ENCODE results near the genes PTER, CUBN and STAM.

GRCh38 chr10:15851528-15852258 lies 8.6 kb downstream of the MINDY3 start:
- PRO-cap, 3 experiments, result no peak in any of the 3 experiments

DNA sequence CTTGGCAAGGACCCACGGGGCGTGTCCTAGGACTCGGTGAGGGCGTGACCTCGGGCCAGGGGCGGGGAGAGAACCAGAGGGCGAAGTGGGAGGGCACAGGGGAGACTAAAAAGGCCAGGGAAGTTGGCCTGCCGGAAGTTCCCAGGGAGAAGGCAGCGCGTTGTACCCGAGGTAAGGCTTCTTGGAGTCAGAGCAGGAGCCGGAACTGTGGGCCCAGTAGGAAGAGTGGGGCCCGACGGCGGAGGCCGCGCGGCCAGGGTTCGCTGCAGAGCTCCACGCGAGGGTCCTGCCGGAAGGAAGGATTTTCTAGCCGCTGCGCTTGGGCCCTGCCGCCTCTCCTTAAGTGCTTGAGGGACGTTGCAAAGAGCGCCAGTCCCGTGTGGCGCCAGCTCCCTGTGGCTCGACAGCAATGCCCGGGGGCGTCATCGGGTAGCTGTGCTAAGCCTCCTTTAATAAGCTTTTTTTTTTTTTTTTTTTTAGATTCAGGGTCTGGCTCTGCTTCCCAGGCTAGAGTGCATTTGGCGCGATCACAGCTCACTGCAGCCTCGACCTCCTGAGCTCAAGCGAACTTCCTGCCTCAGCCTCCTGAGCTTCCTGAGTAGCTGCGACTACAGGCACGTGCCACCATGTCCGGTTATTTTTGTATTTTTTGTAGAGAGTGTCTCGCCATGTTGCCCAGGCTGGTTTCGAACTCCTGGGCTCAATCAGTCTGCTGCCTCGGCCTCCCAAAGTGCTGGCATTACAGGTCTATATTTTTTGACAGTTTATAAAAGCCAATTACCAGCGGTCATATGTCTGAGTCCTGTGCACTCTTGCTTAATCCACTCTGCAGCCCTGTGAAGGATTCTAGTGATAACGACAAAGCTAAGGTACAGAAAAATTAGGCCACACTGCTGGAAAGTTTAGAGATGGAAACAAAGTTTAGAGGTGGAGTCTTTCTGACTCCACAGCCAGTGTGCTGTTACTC lies at the start of gene PTER:
TSS of gene PTER (plus strand) at position 134 of the 967 bp plus-strand sequence.
- PRO-cap, 3 experiments, result peak in 3 of 3 experiments; most common plus-strand start position 134 of the sequence (in 3); most common minus-strand start position 571 of the sequence (in 1)

GRCh38 chr10:16787271-16788042 lies 29.8 kb downstream of the RSU1 start:
- PRO-cap, 3 experiments, result no peak in any of the 3 experiments

- PRO-cap, 3 experiments, result no peak in any of the 3 experiments
These were observed 74.7 kb upstream of the RSU1 start for GRCh38 chr10:16891796-16892403.

DNA sequence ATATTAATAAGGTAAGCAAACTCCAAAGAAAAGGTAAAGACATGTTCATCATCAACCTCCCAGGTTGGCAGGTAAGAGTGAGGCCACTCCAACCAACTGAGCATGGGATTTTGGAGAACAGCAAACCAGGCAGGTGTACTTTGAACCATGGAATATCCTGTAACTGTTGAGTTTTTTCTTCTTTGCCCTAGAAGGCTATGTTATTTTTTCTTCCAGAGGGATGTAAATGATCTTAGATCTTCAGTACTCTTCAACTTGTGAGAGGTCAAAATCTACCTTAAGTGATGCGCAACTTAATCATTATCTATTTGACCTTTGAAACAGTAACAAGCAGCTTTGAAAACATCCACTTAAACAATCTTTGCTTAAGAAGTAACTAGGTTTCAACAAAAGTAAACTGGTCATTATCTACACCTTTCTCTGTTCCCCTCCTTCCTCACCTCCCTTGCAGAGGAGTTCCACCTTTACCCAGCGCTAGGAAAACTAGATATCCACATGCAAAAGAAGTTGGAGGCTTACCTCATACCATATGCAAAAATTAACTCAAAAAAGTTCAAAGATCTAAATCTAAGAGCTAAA lies at the start of gene CUBN:
TSS of gene CUBN (minus strand) at position 98 of the 579 bp plus-strand sequence.
- PRO-cap, 3 experiments, result no peak in any of the 3 experiments

DNA sequence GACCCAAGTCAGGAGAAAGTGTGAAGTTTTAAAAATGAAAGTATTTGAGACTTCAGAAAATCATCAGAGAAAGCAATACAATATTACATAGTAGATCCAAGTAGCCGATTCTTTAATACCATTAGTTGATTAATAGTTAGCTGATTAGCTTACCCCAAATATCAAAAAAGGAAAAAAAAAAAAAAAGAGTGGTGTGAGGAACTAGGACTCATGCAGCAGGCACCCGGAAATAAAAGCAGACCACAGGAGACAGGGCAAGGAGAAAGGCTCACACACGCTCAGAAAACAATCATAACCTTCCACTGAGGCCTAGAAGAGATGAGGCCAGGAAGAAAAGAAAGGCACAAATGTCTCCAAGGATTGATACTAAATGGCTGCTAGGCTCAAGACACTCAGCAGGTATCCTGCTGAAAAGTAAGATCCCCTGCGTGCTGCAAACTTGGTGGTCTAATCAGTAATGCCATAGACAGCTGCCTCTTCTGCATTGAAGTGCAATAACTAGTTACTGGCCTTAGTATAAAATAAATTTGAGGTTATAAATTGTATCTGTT lies 25.9 kb downstream of the TRDMT1 start:
- PRO-cap, 3 experiments, result peak in 2 of 3 experiments; most common plus-strand start position 238 of the sequence (in 2); most common minus-strand start position 235 of the sequence (in 1)

DNA sequence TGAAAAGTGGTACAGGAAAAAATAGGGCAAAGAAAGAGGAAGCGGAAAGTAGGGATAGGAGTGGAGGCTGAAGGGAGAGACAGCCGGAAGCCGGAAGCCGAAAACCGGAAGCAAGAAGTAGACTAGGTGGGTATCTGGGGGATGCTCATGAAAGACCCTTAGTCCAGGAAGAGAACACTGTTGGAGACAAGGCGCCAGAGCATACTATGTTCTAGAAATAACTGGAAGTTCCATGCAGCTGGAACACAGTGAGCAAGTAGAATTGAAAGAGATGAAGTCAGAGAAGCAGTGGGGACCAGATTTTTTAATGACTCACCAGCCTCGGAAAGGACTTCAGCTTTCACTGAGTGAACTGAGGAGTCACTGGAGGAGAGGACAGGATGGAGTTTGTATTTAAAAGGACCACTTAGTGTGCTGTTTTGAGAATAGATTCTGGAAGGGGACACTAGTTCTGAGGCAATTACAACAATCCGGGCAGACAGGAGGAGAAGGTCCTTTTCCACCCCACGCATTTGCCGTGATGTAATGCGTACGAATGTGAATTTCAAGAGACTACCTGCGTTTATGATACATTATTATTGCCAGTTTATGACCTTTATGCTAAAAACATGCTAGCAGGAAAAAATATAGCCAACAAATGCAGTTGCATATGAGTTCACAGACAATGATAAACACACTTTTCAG lies 22.3 kb downstream of the ST8SIA6 start:
- PRO-cap, 3 experiments, result no peak in any of the 3 experiments

GRCh38 chr10:17449886-17450381 lies 4.5 kb downstream of the ST8SIA6 start:
- PRO-cap, 3 experiments, result peak in 1 of 3 experiments; most common plus-strand start chr10:17450199 (in 1)

DNA sequence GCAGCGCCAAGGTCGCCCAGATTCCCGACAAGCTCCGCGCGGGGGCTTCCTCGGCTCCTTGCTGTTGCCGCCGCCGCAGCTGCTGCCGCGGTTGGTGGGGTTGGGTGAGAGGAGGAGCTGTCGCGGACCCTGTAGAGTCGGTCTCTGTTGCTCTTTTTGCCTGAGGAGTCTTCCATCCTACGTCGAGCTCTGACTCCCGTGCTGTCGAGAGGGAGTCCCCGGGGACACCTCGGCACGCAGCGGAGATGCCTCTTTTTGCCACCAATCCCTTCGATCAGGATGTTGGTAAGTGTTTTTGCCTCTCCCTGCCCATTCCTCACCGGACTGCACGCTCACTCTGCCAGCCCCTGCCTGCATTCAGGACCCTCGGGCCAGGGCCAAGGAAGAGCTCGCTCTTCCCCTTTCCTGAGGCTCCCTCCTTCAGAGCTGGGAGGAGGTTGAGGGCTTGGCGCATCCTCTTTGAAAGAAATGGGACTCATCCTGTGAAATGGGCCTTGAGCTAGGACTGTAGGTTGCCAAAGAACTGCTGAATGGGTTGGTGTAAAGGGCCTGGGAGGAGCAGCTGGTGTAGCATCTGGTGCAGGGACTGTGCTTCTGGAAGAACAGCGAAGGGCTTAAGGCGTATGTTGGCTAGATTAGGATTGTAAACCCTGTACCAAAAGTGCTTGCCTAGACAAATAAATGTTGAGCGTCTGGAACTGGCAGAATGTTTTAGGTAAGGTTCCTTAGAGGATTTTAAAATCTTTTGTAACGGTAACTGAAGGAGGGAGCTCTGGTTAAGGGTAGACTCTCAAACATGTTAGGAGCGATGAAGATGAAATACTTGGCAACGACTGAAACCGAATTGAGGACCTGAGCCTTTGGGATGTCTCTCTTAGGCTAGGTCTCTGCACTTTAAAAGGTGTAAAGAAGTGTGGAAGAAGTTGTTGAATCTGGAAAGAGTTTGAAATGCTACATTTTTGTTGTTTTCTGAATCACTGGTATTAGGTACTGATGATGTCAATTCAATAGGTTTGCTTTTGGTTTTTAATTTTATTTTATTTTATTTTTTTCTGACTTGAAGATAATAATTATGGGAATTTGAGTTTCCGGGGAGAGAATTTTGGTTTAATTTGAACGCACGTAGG lies at the start of gene STAM:
TSS of gene STAM (plus strand) at position 57 of the 1,127 bp plus-strand sequence.
- PRO-cap, 3 experiments, result peak in 3 of 3 experiments; most common plus-strand start position 90 of the sequence (in 3)

DNA sequence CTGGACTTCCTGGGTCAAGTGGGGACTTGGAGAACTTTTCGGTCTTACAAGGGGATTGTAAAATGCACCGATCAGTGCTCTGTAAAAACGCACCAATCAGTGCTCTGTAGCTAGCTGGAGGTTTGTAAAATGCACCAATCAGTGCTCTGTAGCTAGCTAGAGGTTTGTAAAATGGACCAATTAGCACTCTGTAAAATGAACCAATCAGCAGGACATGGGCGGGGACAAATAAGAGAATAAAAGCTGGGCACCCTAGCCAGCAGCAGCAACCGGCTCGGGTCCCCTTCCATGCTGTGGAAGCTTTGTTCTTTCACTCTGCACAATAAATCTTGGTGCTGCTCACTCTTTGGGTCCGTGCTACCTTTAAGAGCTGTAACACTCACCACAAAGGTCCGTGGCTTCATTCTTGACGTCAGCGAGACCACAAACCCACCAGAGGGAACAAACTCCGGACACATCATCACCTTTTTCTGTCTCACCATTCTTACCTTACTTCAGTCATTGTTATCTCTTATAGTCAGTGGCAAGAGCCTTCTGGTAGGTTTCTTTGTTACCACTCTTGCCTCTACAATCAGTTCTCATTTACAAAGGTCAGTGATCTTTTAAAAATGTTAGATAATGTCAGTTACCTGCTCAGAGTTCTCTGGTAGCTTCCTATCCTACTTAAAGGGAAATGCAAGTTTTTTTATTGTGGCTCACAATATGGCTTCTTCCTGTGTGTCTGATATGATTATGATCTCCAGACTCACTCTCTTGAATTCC lies 4.4 kb downstream of the STAM start:
- PRO-cap, 3 experiments, result peak in 1 of 3 experiments; most common plus-strand start position 265 of the sequence (in 1)

- PRO-cap, 3 experiments, result no peak in any of the 3 experiments
These were observed 16.9 kb upstream of the TMEM236 start for GRCh38 chr10:17735036-17735592.

GRCh38 chr10:17752908-17753411 lies 959 bp downstream of the TMEM236 start:
- PRO-cap, 3 experiments, result no peak in any of the 3 experiments

- PRO-cap, 3 experiments, result no peak in any of the 3 experiments
These were observed 6.2 kb downstream of the TMEM236 start for GRCh38 chr10:17758080-17758683.

DNA sequence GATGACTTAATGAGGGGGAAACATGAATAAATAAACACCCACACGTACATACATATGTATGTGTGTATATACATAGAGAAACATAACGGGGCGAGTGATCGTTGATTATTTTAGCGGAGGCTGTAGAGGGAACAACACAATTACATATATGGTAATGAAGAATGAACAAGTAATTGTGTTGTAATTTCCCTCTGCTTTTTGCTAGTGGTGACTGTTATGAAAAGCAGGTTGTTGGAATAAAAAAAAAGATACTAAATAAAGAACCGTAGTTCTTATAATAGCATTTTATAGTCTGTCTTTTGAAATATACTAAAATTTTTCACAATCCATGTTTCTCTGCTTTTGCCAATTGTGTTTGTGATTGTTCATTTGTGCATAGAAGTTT lies 63.3 kb downstream of the CACNB2 start:
- PRO-cap, 3 experiments, result no peak in any of the 3 experiments

DNA sequence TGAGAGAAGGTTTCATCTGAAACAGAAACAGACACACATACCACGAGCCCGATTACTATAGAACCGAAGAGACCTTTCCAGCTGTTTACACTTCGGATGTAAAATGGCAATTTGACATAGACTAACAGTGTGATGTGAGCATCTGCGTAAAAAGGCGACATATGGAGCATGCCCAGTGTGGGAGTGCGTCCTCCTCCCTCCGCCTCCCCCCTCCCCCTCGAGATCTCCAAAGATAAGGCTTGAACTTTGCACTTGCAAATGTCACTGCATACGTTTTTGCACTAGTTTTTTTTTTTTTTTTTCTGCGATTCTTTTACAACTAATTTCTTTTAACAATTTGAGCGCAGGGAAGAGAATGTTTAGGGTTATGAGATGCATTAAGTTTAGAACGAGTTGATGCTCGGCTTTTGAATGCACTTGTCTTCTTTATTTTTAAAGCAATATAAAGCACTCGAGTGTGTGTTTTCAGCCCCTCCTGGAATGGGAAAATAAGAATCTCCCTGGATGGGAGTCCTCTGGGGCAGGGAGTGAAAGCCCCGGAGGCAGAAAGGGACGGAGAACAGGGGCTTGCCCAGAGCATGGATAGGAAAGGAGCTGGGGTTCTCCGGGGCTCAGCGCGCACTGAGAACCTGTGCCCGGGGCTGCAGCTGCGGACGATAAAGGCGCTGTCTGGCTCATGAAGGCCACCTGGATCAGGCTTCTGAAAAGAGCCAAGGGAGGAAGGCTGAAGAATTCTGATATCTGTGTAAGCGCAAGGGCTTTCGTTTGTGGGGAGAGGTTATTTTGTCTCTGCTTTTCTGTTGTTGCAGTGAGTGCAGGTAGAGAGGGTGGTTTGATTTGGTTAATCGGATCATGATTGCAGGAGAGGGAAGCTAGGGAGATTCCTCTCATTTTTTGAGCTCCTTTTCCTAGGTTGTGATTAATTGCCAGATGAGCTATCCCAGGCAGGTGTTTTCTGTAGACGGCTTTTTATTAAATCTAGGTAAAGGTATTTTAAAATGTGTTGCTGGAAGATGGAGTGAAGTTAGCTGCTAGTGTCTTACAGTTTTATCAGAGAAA lies 250.7 kb downstream of the NSUN6 start:
- PRO-cap, 3 experiments, result no peak in any of the 3 experiments

DNA sequence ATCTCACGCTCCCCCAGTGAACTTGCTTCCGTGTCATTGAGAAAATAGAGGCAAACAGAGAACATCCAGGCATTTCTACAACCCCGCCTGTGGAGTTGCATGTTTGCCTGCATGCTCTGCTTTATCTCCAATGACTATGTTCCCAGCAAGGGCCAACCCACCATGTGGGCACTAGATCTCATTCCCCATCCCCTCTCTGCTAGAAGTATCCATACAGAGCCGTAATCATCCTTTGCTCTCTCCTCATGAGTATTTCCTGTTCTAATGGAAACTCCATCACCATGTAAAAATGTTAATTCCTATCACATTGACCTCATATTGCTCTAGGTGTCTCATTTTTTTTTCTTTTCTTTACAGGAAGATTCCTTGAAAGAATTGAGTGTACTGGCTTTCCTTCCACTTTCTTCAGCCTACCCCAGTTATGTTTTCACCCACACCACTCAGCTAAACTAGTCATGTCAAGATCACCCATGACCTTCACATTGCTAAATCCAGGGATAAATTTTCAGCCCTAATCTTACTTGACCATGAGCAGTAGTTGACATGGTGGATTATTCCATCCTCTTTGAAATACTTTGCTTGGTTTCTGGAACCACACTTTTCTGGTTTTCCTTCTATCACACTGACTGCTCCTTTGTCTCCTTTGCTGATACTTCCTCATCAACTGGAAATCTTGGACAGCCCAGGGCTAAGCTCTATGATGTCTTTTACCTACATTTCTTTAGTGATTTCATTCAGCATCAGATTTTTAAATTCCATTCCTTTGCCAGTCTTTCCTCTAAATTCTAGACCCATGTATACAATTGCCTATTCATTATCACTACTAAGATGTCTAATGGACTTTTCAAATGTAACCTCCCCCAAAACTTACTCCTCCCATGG lies 131.8 kb downstream of the NSUN6 start:
- PRO-cap, 3 experiments, result no peak in any of the 3 experiments

DNA sequence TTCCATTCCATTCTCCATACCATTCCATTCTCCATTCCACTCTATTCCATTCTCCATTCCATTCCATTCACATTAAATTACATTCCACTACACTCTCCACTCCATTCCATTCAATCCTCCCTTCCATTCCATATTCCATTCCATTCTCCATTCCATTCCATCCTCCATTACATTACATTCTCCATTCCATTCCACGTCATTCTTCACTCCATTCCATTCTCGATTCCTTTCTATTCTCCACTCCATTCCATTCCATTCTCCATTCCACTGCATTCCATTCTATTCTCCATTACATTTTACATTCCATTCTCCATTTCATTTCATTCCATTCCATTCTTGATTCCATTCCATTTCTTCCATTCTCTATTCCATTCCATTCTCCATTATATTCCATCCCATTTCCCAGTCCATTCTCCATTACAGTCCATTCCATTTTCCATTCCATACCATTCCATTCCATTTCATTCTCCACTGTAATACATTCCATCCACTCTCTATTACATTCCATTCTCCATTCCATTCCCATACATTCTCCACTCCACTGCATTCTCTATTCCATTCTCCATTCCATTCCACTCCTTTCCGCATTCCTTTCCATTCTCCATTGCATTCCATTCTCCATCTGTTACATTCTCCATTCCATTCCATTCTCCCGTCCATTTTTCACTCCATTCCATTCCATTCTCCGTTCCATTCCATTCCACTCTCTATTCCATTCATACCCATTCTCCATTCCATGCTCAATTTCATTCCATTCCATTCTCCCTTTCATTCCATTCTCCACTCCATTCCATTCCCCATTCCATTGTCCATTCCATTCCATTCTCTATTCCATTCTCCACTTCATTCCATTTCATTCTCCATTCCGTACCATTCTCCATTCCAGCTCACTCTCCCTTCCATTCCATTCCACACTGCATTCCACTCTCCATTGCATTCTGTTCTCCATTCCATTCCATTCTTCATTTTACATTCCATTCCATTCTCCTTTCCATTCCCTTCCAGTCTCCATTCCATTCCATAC lies 87.3 kb downstream of the NSUN6 start:
- PRO-cap, 3 experiments, result no peak in any of the 3 experiments

GRCh38 chr10:18659881-18660532 lies 776 bp downstream of the ARL5B start:
- PRO-cap, 3 experiments, result peak in 3 of 3 experiments; most common plus-strand start chr10:18660107 (in 1); most common minus-strand start chr10:18660145 (in 3)

DNA sequence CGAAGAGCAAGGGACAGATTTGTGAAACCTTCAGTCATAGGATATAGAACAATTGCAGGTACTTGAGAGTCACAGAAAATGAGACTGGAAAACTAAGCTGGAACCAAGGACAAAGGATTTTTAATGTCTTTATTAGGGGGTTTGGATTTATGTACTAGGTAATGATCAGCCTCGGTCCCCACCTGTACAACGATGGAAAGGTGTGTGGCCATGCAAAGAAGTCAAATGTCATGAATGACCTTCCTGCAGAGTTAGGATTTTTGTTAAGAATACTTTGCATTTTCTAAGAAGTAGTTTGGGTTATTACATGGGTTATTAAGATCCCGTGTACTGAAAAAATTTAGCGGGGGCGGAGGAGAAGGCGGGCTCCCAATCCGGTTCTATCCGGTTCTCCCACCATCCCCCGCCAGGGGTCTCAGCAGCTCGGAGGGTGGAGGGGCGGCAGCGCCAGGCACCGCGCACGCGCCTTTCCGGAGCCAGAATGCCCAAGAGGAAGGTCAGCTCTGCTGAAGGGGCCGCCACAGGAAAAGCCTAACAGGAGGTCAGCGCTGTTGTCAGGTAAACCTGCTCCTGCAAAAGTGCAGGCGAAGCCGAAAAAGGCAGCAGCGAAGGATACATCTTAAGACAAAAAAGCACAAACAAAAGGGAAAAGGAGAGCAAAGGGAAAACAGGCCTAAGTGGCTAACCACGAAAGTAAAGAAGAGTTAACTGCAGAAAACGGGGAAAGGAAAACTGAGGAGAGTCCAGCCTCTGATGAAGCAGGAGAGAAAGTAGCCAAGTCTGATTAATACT lies 327.4 kb upstream of the PLXDC2 start:
- PRO-cap, 3 experiments, result peak in 1 of 3 experiments; most common plus-strand start position 479 of the sequence (in 1)

DNA sequence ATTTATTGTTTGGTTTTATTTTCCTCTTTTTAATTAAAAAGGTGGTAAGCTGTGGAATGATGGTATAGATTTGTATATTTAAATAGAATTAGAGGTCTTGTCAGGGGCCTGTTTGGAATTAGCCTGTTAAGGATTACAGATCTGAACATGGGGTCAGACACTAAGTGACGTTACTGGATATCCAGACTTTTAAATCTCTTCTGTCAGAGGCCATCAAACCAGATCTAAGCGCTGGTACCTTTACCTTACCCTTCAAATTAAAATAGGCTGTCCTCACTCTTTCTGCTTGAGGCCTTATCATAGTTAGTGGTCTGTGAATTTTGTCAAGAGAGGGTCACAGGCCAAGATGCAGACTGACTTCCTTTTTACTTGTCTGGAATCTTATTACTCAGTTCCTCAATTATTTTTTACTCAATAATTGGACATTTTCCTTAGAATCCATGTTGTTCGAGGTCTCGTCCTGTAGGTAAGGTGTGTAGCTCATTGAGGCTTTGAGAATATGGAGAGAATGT lies 8.6 kb downstream of the PLXDC2 start:
- PRO-cap, 3 experiments, result no peak in any of the 3 experiments